ENCODE measurements around the genes MYH9, TEX33, TMPRSS6, ELFN2 and PDXP.

GRCh38 chr22:36387619-36388051 lies at the start of gene MYH9:
TSS of gene MYH9 (minus strand) at chr22:36387967.
- PRO-cap = bidirectional peak, plus-strand start at chr22:36388322, minus-strand start at chr22:36388004

DNA sequence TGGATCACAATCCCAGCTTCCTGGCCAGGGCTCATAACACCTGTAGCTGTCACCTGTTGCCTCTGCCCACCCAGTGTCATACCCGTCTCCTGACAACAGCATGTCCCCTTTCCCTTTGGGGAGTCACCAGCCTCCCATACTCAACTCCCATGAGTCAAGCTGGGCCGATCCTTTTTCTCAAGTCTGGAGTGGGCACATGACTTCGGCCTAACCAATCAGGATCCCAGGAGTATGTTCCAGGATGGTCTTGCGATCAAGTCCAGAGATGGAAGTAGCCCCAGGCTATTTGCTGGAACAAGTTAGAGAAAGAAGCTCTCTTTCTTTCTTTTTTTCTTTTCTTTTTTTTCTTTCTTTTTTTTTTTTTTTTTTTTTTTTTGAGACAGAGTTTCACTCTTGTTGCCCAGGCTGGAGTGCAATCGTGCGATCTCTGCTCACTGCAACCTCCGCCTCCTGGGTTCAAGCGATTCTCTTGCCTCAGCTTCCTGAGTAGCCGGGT lies 27.8 kb upstream of the MYH9 start:
- PRO-cap = no peak

- PRO-cap = no peak
Measured at GRCh38 chr22:36442504-36442820, 39.0 kb downstream of the TXN2 start.

- PRO-cap = no peak
Measured at GRCh38 chr22:36448560-36449229, 32.7 kb downstream of the TXN2 start.

GRCh38 chr22:36562046-36562459 lies 33.1 kb upstream of the EIF3D start:
- PRO-cap = no peak

DNA sequence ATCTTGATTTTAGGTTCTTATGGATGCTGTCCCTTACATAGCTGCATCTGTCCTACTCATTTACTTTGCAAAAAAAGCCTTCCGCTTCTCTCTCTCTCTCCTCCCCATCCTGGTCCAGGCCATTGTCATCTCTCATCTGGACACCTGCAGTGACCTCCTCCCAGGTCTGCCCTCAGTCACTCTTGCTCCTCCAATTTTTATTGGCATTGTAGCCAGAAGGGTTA lies 56.6 kb downstream of the CACNG2 start:
- PRO-cap = unidirectional peak, minus-strand start at position 97 of the sequence

DNA sequence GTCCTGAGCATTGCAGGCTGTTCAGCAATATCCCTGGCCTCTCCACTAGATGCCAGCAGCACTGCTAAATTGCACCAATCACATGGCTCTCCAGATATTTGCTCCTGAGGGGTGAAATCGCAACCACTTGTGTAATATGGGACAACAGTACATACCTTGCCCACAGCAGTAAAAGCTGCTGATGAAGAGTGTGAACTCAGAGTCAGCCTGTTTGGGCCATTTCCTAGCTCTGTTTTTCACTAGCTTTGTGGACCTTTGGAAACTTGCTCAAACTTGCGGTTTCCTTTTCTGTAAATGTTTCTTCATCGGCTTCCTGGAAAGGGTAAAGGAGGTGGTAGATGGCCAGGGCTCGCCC lies 12.9 kb downstream of the NCF4 start:
- PRO-cap = no peak

DNA sequence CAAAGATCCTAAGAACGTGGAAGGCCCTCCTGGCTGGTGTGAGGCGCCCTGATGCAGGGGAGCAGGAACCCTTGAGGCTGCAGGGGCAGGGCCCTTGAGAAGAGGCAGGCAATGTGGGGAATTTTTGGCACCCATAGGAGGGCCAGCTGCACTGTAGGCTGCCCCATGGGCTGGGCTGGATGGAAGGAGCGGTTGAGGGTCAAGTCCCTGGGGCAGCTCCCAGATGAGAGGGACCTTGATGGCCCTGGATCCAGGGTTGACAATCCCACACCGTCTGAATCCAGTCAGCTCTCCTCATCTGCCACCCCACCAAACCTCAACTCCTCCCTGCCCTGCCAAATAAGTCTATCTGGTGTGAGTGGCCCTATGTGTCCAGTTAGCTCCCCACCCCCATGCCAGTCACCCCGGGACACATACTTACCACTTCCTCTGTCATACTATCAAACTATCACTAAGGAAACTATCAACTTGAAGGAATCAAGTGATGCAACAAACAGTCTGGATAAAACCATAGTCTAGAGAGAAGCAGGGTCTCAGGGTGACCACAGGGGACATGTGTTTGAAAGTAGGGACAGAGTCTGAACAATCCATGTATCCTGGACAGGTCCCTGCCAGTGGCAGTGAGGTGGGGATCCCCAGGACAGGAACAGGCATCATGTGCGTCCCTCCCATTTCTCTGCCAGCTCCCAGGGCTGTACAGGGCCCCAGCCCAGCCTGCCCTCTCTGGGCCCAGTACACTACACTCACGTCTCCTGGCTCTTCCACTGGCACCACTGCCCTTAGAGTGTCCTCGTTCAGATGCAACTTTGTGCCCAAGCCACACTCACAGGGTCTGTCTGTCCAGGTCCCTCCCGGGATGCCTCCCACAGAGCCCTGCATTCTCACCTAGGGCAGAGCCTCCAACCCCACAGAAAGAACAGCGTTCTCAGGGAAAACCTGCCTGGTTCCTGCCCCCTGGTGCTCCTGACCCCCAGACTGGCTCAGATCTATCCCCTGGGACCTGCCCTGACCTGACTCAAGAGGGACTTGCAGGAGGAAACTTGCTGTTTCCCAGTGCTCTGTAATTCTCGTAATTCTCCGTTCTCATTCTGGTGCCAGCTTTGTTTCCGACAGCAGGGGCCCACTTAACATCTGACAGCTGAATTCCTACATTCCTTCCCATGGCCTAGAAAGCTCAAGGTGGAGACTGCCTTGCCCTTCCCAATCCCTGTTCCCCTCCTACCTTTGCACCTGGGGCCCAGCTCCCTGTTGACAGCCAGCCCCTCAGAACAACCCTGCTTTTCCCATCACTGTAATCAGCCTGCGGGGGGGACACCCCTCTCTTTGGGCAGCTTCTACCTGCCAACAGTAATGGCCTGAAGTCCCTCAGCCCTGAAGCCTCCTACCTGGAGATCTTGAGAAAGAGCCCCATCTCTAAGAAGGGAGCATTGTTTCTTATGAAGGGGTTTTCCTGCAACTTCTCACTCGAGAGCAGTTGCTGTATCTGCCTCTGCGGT lies 12.9 kb upstream of the CSF2RB start:
- PRO-cap = no peak

DNA sequence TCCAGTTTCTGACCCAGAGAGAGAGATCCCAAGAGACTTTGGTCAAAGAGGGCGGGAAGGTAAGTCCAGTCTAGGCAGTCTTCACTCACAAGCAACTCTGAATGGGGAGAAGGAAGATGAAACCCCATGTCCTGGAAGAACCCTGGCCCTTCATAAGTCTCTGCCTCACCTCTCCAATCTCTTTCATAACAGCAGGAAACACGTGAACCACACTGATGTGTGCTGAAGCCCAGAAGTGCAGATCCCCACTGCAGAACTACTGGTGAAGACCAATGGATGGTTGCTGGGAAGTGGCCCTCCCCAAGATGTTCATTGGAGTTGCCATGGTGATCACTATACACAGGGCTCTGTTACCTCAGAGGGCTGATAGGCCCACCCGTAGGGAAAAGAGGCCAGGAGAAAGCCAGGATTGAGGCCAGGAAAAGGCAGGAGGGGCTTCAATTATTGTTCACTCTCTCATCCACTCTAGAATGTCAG lies at the start of gene TEX33:
TSS of gene TEX33 (minus strand) at position 292 of the 477 bp plus-strand sequence.
- PRO-cap = no peak

DNA sequence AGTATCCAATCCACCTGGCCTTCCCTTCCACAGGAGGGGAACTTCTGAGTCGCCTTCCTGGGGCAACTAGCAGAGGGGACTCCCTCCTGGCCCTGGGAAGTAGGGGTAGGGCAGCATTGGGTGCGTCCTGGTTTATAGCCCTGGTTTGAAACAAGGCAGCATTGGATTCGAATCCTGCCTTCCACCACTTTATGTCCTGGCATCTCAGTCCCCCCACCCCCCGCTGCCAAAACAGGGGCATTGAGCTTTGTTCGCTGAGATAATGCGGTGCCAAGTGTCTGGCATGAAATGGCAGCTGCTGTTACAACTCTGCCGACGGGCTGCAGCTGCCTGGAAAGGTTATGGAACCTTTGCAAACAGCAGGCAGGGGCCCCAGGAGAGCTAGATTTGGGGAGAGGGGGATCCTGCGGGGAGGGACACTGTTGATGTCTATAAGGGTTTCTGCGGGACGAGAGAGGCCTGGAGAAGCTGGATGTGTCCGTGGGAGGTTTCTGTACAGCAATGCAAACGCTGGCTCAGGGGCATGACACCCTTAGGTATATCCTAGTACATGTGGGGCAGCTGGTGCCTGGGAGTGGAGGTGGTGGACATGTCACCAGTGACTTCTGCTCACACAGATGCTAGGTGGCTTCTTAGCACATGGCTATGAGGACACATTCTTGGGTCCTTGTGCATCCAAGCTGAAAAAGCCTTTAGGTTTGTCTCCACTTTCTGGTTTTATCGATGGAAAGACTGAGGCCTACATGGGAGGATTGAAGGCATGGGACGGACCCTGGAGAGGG lies 1.8 kb downstream of the TST start:
- PRO-cap = no peak

GRCh38 chr22:37109274-37110068 lies at the start of gene TMPRSS6:
TSS of gene TMPRSS6 (minus strand) at chr22:37109713.
- PRO-cap = no peak

DNA sequence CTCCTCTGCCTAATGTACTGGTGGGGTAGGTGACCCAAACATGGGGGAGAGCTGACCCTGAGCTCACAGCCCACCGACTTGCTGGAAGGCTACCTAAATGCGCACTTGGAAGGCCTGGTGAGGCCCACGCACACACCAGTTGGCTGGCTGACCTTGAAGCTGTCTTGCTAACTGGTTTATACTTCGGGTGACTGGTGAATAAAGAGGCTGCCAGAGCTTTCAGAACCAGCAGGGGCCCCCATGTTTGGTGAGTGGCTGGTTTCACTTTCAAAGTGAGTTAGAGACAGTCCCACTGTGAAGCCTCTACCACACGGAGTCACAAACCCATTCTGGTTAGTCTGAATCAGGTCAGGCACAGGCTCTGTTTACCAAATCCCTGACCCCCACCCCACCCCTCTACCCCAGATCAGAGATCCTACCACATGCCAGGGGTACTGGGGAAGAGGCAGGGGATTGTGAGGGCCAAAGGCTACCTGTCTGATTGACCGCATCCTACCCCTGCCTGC lies 12.7 kb upstream of the IL2RB start:
- PRO-cap = no peak

- PRO-cap = unidirectional peak, minus-strand start at chr22:37167381
Measured at GRCh38 chr22:37167176-37167770, 17.6 kb upstream of the IL2RB start.

DNA sequence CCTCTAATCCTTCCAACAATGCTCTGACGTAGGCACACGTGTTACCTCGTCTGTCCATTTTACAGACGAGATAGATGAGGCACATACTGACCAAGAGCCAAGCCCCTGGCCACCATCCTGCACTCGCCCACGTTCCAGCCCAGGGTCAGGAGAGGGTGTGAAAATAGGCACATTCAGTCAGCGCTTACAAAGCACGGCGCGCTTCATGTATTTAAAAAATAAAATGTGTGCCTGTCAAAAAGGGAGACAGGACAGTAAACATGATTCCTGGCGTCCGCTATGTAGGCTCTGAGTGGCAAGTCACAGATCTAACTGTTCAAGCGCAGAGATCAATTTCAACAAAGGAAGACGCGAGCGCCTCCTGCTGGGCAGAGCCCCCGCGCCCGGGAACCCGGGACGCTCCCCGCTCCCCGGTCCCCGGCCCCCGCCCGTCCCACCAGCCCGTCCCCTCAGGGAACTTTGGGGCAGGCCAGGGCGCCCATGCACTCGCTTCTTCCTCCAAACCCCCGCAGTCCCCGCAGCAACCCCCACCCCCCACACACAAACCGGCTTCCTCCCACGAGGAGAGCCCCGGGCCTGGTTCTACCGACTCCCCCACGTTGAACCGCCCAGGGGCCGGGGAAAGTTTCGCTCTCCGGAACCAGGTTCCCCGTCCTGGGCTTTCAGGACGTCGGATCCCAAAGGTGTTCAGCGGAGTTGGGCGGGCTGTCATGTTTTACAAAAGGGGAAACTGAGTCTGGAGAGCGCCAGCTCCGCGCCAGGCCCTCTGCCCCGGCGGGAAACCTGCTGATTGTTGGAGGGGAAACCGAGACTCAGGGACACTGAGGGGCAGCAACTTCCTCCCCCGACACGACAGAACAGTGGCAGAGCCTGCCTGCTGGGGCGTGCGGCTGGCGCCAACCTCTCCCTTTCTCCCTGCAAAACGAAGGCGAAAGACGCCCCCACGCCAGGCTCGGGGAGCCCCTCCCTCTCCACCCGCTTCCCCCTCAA lies 10.5 kb upstream of the C1QTNF6 start:
- PRO-cap = no peak

- PRO-cap = no peak
Measured at GRCh38 chr22:37274253-37275114, 7.8 kb upstream of the CYTH4 start.

- PRO-cap = no peak
Measured at GRCh38 chr22:37284082-37284788, 1.9 kb downstream of the CYTH4 start.

- PRO-cap = no peak
Measured at GRCh38 chr22:37427181-37427772, at the start of gene ELFN2. TSS of gene ELFN2 (minus strand) at chr22:37427479.

DNA sequence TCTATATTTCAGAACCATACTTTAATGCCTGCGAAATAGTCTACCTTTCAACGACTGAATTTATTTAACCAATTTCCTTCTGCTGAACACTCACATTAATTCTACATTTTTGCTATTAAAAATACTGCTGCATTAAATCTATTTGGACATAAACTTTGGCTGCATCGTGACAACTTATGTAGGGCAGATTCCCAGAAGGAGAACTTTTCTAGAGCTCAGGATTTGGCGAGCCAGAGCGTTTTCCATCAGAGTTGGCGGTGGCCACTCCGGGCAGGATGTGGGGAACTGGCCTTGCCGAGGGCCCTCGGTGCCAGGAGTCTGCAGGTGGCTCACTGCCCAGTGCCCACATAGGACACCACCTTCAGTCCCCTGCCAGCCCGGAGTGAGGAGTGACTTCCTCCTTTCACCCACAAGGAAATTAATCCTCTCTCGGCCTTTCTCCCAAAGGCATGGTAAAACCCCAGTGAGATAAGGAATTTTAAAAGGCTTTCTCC lies 1.5 kb upstream of the LGALS2 start:
- PRO-cap = no peak

DNA sequence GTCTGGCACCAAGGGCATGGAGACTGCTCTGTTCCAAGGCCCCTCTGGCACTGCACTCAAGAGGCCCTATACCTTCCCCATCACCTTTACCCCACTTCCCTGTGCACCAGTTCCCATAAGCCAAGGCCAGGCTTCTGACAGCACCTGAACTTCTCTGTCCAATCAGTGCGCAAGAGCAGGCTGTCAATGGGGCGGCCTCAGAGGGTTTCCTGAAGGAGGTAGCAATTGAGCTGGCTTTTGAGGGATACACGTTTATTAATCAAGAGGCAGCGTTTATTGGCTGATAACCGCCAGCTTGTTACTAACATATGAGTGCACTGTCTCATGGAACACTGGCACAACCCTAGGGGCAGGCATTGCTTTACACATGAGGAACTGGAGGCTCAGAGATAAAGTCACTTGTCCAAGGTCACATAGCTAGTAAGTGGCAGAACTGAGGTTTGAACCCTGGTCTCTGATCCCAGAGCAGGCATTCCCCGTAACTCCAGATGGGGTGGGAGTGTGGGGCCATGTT lies 2.2 kb downstream of the SH3BP1 start:
- PRO-cap = no peak

DNA sequence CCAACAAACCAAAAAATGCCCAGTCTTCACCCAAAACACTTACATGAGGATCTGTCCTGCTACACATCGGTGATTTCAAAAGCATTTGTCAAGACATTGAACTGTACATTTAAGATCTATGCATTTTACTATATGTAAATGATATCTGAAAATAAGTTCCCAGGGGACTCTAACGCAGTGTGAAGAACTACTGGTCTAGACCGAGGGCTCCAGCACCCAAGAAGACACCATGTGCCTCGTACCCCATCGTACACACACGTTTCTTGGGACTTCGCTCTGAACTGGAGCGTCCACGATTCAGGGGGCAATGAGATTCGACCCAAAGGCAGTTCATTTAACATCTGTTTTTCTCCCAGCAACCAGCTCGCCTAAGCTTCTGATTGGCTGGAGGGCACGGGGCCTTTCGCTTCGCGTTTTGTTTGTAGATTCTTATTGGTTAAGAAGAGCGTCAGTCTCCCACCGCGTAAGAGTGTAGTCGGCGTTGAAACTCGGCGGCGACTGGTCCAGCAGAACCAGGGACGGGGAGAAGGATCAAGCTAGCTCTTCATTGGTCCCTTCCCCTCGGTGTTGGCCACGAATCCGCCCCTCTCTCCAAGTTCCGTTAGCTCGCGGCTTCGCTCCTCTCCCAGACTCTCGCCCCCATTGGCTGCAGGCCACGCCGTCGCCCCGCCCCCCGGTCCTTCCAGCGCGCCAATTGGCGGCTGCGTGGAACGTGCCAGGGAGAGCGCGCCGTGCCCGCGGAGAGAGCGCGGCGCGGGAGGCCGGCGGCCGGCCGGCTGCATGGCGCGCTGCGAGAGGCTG lies at the start of gene PDXP:
TSS of gene PDXP (plus strand) at position 721 of the 801 bp plus-strand sequence.
- PRO-cap = bidirectional peak, plus-strand start at position 509 of the sequence, minus-strand start at position 309 of the sequence; unidirectional peak, plus-strand start at position 743 of the sequence